Bile duct (tissue), 1 donor: ENCODE data around the gene NADSYN1.

DNA sequence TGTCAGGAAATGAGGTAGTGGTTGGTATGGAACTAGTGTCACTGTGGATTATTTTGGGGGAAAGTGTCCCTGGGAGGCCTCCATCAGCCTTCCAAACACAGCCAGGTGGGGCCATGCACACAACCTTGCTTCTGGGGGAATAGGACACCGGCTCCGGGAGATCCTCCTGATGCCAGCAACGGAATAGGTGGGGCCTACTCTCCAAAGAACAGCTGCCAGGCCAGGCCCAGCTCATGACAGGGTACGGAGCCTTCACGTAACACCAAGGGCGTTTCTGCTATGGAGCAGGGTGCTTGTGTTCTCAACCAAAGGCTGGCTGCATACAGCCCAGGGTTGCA, 156.9 kb downstream of the MYEOV start:
- PRO-cap = no peak

GRCh38 chr11:69470215-69470819, 170.6 kb upstream of the CCND1 start:
- PRO-cap = no peak

DNA sequence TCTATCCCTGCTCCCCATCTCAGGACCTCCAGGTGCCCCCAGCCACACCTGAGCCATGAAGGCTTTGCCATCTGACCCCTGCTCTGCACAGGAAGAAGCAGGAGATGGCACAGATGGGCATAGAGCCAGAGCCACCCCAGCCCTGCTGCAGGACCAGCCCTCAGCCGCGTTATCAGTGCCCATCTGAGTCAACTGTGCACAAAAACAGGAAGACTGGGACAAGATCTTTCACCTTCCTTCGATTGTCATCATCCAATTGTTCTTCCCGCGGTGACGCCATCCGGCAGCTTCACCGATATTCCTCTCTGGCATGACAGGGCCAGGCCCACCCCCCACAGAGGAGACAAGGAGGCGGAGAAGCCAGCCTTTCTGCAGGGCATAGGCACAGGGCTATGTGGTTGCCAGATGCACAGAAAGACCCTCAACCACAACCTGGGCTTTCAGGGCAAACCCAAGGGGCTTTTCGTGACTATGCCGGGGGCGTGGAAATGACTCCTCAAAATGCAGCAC, 146.5 kb upstream of the CCND1 start:
- PRO-cap = no peak

GRCh38 chr11:69651089-69652182, 10.5 kb downstream of the CCND1 start:
- PRO-cap = no peak

- PRO-cap = no peak
Measured at GRCh38 chr11:69658017-69658513, 17.1 kb downstream of the LTO1 start.

DNA sequence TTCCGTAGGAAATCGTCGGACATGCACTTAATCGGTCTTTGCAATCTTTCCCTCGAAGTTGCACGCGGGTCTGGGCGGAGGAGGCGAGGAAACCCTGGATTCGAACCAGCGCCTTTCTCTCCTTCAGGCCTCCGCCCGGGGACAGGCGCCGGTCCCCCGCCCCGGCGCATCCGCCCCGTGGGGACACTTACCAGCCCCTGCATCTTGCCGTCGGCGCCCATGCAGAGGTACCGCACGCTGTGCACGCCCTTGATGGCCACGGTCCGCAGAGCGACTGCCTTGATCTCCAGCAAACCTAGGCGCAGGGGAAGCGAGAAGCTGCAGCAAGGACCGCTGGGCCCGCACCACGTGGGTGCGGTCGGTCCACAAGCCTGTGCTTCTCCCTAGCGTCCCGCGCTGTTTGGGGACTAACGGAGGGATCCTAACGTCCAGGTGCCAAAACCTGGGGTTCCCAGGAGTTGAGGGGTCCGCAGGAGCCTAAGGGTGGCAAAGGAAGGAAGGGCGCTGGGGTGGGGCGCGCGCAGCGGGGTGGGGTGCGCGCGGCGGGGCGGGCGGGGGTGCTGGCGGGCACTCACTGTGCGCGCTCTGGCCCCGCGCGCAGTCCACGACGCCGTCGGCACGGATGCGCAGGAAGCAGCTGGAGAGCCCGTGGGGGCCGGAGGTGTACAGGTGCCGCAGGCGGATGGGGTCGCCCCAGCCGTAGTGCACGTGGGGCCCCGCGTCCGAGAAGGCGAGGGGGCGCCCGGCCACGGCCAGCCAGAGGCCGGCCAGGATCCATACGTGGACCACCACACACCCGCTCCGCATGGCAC, 546 bp downstream of the FGF19 start:
- PRO-cap = no peak

DNA sequence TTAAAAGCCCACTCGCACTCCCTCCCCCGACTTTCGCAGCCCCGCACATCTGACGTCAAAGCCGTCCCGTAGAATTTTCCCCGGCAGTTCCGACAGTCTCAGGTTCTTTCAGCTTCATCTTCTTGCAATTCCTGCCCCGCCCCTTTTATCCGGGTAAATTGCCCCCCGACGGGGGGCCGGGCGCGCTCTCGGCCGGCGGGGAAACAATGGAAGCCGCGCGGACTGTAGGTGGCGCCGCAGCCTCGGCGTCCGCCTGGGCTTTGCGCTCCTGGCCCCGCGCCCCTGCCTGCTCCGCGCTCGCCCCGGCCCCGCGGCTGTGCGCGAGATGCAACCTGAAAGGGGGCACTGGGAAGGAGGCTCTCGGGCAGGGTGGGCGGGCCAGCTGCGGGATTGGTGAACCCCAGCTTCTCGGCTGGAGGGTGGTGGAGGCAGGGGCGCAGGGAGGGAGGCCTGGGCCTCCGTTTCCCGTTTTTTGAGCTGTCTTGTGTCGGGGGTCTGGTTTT, 761 bp upstream of the FGF19 start:
- PRO-cap = no peak

DNA sequence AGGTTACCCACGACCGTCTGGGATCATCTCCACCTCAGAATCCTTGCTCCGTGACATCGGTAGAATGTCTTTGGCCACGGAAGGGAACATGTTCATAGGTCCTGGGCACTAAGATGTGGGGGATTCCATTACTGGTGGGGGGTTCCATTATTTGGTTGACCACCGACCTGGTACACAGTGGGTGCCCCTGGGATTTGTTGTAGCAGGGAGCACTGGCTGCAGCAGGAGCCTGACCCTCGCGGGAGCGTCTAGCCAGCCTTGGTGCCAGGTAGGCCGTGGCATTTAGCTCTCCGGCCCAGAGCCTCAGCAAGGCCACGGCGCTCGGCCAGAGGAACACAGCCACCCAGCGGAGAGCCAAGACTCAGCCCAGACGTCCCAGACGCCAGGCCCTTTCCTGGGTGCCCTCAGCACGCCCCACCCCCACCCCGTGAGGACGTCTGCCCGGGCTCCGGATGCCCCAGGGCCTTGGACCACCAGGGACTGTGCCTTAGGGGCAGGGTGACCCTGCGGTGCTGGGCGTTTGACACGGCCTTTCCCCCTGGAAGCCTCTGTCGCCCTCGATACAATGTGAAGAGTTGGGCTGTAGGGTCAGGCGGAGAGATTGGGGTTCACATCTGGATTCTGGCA, 99.0 kb upstream of the FGF3 start:
- PRO-cap = no peak

DNA sequence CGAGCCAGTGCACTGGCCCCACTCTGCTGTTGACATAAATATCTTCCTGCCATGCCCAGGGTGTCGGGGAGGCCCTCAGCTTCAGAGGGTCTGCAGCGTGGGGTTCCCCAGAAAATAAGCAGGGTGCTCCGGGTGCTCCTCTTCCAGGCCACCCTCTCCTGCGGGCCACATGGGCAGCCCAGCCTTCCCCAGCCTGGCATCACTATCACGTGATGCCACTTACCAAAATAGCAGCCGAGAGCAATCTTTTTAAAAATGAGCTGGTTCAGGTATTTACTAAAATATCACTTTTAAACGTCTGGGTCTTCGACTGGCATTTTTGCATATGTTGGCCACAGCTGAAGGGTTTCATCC, 94.7 kb upstream of the ANO1 start:
- PRO-cap = no peak

DNA sequence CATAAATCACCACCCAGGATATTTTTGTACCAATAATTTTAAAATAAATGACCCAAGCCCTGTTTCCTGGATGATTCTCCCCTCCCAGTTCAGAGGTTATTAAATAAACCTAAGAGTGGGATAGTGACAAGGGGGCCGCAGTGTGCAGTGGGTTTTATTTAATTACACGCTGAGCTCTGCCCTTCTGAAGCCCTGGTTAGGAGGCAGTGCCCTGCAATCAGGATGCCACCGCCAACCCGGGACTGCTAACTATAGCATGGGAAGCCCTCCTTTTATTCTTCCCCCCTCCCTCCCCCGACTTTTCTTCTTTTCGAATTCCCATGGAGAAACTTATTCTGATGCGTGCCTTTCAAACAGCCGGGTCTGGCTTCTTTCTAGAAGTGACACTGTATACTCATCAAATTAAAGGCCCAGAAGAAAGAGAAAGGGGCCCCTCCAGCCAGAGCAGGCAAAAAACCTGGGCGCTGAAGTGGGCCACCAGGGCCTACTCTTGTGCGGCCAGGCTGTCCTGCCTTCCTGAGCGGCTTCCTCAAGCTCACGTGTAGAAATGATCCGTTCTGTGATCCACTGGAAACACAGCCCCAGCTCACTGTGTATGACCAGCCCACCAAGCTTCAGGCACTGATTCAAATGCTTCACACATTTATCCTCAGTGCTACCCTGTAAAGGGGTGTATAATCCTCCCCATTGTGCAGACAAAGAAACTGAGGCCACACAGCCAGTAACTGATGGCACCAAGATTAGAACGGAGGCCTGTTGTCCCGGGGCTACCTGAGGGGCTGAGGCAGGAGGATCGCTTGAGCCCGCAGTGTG, 91.2 kb upstream of the ANO1 start:
- PRO-cap = no peak

- PRO-cap = no peak
Measured at GRCh38 chr11:70029225-70029920, 48.7 kb upstream of the ANO1 start.

- PRO-cap = no peak
Measured at GRCh38 chr11:70072235-70072729, 5.8 kb upstream of the ANO1 start.

DNA sequence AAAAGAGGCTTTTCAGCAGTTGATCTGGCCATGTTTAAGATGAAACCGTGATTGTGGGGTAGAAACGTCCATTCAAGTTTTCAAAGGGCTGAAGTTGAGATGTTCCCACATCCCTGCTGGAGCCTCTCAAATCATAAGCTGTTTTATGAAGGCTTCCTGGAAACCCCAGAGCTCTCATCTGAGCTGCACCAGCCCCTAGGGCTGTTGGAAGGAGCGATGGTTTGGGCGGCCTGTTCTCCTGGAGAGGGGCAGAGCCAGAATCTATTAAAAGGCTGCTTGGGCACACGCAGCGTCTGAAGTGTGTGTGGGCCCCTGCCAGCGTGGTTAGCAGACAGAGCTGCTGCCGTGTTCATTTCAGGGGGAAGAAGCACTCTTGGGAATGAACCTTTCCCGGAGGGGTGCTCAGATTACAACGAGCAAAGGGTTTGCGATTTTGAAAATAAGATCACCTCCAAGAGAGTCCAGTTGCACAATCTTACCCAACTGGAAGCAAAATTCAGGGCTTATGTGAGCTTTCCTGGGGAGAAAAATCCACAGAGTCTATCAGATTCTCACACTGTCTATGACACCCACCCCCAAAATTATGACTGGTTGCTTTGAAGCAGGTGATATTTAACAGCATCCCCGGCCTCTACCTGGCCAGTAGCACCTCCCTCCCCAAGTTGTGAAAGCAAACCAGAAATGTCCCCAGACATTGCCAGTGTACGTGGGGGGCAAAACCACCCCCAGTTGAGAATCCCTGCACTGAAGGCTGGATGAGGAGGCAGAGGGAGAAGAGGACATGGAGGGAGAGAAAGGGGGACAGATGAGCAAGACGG, 12.9 kb downstream of the ANO1 start:
- PRO-cap = no peak

- PRO-cap = no peak
Measured at GRCh38 chr11:70278732-70279756, 8.6 kb downstream of the PPFIA1 start.

- PRO-cap = no peak
Measured at GRCh38 chr11:70321051-70321536, 50.6 kb downstream of the PPFIA1 start.

DNA sequence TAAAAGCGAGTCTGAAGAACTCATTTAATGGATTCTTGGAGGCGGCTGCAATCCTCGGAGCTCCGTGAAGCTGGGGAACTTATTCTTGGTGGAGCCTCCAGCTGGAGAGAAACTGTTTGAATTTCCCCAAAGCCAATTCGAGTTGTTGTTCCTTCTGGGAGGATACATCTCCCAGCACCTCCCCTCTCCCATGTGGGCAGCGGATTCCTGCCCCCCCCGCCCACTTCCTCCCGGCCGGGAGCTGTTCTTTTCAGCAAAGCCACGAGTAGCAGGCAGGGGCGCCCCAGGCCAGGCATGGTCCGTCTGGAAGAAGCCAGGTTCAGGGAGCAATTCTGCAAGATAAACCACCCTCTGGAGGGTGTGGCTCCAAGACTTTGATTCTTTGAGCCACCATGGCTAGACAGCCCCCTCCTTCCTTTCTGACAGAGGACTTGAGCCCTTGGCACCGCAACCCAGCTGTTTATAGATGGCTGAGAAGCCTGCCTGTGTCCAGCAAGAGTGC, 170.2 kb downstream of the CTTN start:
- PRO-cap = no peak

GRCh38 chr11:70871846-70872425, 380.4 kb downstream of the SHANK2 start:
- PRO-cap = no peak

DNA sequence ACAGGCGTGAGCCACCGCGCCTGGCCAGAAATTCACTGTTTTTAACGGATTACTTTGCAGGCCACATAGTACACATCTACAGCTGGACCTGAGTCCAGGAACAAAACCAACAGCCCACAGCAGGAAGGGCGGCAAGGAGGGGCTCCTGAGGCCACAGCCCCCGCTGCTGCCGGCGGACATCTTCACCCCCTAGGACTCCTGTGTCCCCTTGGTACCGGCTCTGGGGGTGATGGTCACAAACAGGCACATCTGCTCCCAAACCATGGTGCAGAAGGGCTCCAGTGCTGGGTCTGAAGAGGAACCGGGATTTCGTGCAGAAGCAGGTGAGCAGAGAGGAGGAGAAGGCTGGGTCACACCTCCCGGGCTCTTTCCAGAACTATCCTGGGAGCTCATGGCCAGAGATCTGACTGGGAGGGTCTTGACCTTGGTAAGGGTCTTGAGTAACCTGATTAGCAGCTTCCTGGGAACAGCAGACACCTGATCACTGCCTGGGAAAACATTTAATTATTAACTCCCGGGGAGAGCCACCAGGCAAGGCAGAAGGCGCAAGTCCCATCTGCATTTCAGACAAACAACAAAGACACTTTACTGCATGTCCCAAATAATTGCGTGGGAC, 99.9 kb downstream of the SHANK2 start:
- PRO-cap = unidirectional peak, plus-strand start at position 510 of the sequence

- PRO-cap = bidirectional peak, plus-strand start at chr11:71252054, minus-strand start at chr11:71251820
Measured at GRCh38 chr11:71251712-71252304, 569 bp downstream of the SHANK2 start.

DNA sequence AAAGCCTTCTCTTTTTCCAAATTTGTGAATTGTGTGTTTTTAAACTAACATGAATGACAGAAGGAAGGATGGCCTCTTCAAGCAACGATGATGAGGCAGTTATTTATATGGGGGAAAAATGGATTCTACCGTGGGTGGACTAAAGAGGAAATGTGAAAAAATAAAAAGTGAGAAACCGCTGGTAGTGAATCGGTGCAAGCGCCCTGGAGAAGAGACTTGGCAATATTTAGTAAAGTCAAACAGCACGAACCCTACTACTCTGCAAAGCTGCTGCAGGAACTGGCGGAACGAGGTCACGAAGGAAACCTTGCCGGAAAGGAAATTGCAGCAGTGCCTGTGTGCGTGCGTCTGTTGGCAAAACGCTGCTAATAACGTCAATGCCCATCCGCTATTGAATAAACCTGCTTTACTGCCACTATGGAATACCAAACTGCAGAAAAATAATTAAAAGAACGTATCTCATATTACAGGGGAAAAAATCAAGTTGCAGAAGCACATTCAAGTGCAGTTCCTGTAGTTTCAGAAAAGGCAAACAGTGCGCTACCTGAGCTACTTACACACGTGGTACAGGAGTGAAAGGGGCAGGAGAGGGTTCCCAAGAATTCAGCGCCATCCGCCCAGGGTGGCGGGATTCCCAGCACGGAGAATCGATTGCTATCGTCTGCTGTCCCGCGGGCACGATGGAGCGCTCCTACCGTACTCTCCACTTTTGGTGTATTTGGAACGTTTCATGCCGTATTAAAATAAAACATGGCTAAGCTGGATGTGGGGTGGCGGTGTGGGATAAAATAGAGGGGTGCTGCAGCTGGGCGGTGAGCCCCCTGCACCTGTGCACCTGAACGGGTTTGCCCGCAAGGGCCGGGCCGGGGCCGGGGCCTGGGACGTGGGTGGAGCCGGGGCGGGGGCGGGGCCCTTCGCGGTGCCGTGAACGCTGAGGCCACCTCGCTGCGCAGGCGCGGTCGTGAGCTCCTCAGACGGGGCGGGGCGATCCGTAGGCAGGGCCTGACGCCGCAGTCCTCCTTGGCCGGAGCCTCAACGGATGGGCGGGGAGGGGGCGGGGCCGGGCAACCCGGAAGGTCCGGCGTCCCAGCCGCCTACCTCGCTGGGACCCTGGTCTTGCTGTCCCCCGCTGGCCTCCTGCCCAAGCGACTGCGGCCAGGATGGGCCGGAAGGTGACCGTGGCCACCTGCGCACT, at the start of gene NADSYN1:
Gene NADSYN1 (plus strand): TSS at position 1,067 of the 1,195 bp plus-strand sequence.
- PRO-cap = bidirectional peak, plus-strand start at position 264 of the sequence, minus-strand start at position 281 of the sequence; bidirectional peak, plus-strand start at position 973 of the sequence, minus-strand start at position 836 of the sequence